Sternocleidomastoid (tissue), 1 donor: ENCODE data around the gene XRN2.

DNA sequence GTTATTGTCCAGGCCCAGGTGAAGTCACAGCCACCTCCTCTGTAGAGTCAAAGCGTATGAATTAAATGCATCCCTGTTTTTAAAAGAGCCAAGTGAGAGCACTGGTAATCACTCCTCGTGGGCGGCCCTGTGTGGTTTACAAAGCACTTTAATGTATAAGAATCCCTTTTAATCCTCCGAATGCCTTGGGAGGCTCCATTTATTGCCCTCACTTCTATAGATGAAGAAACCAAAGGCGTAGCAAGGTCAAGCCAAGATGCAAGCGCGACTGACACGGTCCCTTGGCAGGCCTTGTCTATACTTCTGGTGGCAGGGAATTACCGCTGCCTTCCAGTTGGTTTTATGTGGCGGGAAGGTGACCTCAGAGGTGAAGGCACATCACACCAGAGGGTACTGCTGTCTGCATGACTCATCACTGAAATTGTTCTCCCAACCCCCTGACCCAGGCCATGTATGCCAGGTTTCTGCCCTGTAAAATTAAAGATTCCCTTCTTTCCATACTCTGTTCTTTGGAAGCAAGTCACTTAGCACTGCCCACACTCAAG lies 36.2 kb upstream of the NAA20 start:
- PRO-cap = no peak

DNA sequence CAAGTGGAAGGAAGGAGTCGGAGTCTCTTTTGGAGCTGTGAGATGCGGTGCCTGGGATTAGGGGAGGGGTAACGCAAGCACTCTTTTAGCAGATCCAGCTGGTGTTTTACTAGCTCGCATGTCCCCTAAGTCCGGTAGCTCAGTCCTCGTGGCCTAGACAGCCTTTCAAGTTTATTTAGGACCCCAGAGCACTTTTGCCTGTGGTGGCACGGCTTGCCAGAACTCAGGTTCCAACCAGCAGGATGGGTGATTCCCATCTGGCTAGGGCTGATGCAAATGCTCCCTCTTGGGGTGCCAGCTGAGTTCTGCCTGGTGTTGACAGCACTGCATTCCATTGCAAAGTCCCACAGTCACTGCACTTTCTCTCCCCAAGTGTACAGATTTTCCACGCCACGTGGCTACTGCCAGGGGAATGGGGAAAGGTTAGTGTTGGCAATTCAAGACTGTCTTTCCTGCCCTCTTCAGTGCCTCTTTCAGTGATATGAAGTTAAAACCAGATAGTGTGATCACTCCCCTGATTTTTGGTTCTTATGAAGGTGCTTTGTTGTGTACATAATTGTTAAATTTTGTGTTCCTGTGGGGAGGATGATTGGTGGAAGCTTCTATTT lies 85.9 kb downstream of the CFAP61 start:
- PRO-cap = no peak

- PRO-cap = no peak
These were observed 1.3 kb upstream of the INSM1 start for GRCh38 chr20:20366478-20367153.

GRCh38 chr20:20603374-20603772 lies 109.1 kb downstream of the RALGAPA2 start:
- PRO-cap = no peak

GRCh38 chr20:20683325-20683910 lies 29.0 kb downstream of the RALGAPA2 start:
- PRO-cap = no peak

DNA sequence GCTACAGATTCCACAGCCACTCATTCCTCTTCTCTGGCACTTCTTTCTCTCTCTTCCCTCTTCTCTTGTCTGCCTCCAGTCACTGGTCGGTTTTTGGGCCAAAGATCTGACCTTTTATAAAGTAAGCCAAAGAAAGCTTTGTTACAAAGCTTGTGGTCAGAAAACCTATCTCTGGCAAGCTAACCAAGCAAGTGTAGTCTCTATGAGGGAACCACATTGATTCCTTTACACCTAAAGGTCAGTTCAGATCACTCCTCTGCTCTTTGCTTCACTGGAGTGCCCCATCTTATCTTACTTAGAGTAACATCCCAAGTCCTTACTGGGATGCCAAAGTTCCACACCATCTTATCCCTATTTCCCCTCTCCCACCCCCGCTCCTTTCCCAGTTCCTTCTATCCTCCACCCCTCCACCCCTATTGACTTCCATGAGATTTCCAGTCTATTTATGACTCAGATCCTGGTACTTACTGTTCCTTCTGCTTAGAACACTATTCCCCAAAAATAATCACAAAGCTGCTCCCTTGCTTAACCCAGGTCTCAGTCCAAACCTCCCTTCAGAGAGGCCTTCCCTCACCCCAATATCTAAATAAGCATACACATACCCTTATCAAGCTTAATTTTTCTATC lies 16.1 kb downstream of the RALGAPA2 start:
- PRO-cap = no peak

- PRO-cap = no peak
These were observed 19.2 kb upstream of the RALGAPA2 start for GRCh38 chr20:20731587-20732072.

- PRO-cap = no peak
These were observed 25.7 kb upstream of the KIZ start for GRCh38 chr20:21100187-21100624.

DNA sequence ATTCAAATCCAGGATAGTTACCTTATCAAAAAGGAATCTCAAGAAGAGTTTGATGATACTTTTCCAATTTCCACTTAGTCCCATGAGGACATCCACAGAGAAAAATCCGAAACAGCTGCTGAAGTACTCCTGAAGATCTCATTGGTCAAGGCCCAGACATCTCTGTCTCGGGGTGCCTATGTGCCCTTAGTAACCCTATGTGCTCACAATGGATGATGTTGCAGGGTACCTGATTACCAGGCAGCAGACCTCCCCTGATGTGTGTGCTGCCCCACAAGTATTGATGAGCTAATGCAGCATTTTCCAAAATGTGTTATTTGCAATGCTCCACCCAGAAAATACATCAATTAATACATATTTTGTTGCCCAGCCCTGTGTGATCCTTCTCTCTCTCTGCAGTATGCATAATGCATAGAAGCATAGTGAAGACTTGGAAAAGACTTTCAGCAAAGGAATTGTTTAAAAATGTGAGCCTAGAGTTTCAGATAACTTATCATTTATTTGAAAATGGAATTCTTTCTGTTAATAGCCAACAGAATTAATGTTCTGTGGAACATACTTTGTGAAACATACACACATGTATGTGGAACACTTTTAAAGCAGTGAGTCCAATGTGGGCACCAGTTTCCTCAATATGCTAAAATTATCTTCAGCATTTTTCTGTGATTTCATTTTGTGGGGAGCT lies 84.9 kb upstream of the XRN2 start:
- PRO-cap = no peak

GRCh38 chr20:21303089-21303924 lies at the start of gene XRN2:
Gene XRN2 (plus strand): TSS chr20:21303331.
- PRO-cap = bidirectional peak, plus-strand start at chr20:21303331, minus-strand start at chr20:21303185; bidirectional peak, plus-strand start at chr20:21303836, minus-strand start at chr20:21303733

- PRO-cap = no peak
These were observed 965 bp upstream of the NKX2-2 start for GRCh38 chr20:21514621-21515437.

GRCh38 chr20:22336291-22336675 lies 248.1 kb downstream of the FOXA2 start:
- PRO-cap = unidirectional peak, plus-strand start at chr20:22336478

DNA sequence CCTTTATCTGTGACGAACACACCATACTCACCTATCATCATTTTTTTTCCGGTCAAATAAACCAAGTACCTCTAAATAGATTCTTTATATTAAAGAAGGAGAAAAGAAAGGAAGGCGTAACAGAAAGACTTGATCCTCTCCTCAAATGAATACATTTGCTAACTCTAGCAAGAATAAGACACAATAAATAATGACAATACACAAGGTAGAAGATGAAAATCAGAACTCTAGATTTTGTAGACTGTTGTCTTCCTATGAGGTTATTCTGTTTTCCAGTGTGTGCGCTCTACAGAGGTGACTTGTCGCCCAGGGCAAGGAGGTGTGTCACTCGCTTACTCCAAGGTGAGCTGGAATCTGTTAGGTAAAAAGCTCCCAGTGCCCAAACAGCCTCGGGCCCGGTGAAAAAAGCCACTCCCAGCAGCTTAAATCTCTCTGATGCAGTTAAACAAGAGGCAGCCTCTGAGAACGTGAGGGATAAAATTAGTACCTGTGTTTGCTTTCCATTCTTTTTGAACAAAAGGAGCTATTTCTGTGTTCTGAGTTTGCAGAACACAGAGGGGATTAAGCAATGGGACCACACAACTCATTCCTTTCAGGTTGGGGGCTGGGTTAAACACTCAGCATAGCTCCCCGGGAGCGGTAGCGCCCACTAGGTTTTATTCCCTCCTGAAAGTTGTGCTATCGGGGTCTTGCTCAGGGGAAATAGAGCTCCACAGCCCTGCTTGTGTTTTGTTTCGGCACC lies 181.4 kb downstream of the FOXA2 start:
- PRO-cap = no peak

GRCh38 chr20:22420354-22420872 lies 164.0 kb downstream of the FOXA2 start:
- PRO-cap = no peak

DNA sequence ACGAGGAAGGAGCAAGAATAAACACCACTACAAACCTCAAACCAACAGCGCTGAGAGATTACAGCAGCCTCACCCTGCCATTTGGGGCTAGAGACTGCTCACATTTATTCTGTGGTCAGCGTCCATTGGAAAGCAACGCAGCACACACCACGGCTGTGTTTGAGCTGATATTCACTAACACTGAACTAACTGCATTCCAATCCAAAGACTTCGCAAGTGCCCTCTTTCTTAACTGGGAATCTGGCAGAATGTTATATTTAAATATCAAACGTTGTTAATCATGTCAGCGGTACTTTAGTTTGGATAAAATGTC lies 94.6 kb downstream of the FOXA2 start:
- PRO-cap = no peak

DNA sequence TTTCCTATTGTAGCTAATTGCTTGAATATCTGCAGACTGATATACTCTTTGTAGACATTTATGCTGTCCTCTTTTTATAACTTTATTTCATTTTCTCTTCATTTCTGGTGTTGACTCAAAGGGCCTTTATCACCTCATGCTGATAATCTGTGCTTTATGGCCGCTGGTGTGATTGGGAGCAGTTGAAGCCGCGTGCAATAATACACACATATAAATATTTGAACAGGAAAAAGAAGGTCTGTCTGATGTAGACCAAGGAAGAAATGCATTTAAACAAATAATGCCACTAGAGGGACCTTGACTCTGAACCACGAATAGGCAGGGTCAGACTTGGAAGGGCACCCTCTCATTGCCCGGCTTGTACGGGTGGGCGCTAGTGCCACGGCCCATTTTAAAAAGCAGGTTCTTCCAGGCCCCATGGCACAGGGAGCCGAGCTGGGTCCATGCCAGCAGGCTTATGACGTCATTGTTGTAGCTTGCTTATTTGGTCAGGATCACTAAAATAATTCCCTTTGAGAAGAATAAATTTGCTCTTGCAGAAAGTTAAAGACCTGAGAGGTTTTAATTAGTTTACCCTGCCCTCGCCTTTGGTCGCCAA lies 94.2 kb downstream of the FOXA2 start:
- PRO-cap = no peak

DNA sequence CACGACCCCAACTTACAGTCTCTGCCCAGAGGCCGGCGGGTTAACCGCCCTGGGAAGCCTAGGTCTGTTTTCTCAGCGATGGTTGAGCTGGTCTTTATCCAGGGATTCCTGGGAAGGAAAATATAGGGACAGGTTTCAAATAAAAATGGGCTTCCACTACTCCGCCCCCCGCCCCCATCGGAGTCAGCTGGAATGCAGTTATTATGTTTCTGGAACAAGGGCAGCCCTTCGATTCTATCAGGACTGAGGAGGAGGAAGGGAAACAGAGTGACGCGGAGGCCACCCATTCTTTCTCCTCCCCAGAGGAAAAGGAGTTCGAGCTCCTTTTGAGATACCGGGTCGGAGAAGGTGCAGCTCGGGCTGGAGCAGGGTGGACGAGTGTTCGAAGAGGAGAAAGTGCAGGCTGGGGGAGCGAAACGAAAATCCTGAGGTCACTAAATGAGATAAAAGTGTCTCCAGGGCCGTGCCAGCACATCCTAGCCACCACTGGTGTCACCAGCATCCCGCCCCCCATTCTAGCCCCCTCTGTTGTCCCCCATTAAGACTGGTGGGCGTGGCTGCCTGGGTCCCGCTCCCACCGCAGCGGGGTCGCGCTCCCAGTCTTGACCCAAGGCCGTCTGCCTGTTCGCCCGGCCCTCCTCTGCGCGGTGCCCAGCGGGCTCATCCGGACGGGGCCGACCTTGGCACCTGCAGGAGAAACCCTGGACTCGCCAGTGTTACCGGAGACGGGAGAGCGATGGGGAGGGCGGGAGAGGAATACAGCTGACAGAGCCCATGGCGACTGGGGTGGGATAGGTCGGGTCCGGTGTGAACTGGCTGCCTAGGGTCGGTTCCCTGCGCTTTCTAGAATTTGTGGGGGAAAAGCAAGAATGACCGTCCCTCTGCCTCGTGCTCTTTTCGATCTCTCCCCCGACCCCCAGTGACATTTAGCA lies 16.3 kb downstream of the FOXA2 start:
- PRO-cap = unidirectional peak, plus-strand start at position 329 of the sequence; bidirectional peak, plus-strand start at position 713 of the sequence, minus-strand start at position 619 of the sequence

DNA sequence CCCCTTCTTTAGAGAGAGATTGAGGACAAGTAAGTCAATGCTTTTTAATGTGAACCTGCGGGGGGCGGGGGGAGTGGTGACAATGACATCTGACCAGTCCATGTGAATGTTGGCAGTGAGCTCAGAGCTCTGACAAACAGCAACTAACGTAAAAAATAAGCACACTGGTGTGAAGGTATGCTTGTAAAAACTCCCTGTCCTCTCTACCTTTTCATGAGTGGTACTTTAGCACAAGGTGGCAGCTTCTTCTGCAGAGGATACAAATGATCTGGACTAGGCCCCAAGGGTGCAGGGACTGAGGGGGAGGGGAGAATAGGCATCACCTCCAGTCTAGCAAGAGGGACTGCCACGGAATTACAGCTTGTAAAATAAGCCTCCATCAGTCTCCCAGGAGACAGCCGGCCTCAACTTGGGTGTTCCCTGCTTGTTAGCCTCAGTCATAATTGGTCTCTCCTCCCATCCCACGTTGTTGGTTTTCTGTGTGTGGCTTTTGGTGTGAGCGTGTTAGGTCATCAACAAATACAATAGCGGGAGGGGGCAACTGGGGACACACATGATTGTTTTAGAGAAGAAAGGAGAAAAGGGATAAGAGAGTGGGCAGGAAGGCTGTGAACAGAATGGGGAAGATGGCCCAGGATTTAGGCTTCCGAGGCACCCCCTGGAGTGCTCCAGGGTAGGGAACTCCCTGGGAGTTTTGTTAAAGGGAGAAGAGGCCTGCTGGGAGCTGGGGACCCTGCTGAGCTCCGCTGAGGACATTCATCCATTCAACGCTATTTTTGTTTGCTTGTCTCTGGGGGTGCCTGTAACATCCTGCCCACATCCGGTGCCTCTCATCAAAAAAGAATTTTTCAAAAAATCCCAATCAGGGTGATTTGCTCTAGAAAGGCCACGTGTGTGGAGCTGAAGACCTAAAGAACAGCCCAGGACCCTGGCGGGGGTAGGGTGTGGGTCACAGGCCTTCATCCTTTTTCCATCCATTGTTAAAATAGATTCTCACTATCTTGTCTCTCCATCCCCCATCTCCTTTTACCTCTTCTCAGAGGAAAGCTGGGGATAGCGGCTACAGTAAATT lies 9.2 kb downstream of the FOXA2 start:
- PRO-cap = no peak

DNA sequence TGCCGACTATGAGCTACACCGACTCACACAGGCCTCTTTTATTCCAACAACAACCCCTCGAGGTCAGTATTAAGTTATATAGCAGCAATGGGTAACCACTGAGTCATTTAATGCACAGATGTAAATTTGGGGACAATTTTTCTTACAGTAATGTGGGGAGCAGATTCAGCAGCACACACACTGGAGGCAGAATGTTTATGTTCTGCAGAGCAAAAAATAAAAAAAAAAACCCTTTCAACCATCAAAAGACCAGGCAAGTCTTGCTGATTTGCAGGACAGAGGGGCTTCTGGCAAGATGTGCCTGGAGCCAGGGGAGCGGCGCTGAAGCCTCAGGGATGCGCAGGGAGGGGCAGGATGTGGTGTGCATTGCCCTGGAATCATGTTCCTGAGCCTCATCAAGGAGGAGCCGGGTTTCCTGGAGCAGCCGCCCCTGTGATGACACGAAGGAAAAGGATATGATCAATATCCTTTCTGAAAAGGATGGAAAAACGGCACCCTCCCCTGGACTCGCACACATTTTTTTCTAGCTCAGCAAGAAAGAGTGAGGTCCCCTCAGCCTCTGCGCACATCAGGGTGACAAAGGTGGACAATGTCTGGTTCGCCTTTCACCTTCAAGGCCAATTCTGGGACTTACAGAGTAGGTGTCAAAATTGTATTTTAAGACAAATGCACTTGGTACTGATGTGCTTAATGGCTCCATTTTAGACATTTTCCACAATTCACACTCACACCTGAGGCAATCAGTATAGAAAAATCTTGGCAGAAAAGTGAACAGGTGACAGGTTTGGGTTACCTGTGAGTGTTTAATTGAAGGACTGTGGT lies 173.1 kb upstream of the SSTR4 start:
- PRO-cap = no peak

DNA sequence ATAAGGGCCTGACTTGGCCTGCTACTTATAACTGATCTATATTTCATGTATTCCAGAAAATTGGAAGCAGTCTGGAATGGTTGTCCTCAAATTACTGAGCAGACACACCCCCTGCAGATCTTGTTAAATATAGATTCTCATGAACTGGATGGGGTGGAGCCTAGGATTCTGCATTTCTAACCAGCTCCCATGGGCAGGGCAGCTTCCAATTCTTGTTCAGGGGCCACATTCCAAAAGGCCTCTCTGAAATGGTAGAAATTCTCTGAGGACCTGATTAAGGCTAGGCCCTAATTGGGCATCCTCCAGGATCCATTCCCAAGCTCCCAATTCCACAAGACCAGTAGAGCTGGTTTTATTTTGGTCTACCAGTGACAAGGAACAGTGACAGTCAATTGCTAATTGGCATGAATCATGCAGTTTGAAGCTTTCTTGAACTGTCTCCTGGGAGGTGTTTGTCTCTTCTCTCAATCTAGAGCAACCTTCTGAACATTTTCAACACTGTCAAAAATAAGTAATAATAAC lies 3.1 kb downstream of the THBD start:
- PRO-cap = no peak